GM06990 (cell line): ENCODE measurements around a stretch of chr5.

- RRBS: no CpG with 5 or more reads among the region's 10 CpGs
These were observed 1.5 kb upstream of the NDST1 start for GRCh38 chr5:150506409-150506927.

DNA sequence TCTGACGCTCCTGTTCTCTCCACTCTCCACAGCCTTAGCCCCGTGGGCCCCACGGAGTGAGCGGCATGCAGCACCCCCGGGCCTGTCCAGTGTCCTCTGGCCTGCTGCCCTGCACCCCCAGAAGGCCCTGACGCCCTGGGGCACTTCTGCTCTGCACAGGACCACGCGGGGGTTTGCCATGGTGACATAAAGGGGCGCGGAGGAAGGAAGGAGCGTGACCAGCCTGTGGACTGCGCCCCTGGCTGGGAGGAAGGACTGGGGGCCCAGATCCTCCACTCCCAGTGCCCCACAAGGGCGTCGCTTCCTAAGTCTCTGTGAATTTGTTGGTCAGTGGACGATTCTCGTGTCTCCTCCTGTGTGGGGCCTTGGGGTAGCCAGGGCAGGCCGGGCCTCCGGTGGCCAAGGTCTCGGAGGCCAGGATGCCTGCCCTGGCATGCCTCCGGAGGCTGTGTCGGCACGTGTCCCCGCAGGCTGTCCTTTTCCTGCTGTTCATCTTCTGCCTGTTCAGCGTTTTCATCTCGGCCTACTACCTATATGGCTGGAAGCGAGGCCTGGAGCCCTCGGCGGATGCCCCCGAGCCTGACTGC, 13.0 kb downstream of the NDST1 start:
- RRBS: 96% methylated on average over 3 of the region's 29 CpGs

DNA sequence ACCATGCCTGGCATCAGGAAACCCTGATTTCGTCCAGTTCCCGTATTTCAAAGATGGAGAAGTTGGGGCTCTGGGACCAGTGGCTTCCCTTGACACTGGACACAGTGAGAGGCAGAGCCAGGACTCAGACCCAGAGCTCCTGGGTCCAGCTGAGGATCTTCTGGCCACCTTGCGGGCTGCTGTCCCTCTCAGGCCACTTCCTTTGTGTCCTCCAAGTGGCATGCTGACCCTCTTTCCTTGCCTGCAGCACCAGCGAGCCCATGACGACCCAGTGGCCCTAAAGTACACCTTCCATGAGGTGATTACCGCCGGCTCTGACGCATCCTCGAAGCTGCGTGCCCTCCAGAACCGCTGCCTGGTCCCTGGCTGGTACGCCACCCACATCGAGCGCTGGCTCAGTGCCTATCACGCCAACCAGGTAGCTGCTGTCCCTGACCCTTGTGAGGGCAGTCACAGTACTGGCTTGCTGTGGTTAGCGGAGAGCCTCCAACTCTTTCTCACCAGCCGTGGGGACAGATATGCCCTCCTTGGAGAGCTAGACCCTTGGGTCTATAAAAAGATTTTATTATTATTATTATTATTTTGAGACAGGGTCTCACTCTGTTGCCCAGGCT, 40.1 kb downstream of the NDST1 start:
- RRBS: no CpG with 5 or more reads among the region's 17 CpGs

GRCh38 chr5:150581989-150582743, 58.3 kb upstream of the SYNPO start:
- RRBS: no CpG with 5 or more reads among the region's 19 CpGs

DNA sequence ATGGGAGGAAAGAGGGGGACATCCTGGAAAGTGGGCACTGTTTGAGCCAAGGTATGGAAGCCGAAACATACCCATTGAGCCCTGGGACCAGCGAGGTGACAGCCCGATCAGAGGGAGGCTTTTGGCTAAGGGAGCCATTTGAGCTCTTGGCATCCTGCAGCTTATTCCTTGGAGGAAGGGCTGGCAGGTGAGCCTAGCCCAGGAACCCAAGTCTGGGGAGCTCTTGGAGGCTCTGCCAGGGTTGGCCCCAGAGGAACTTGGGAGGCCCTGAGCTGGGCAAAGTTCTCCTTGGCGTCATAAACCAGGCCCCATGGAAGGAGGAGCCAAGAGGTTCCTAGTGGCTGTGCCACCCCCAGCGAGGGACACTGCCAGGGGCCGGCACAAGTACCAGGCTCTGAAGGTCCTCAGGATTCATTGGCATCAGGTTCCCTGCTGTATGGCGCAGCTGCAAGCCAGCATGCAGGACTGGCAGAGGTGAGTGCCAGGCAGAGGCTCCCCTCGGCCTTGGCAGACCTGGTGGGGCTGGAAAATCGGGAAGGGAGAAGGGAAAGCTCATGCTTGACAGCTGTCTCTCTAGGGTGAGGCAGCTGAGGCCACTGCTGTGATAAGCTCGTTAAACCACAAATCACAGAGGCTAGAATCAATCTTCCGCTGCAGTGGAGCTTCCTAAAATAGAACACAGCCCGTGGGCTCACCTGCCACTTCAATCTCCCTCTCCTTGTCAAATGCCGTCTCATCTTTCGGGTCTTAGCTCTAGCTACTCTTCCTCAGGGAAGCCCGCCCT, 54.6 kb upstream of the SYNPO start:
- RRBS: no CpG with 5 or more reads among the region's 15 CpGs

GRCh38 chr5:150593475-150594323, 46.8 kb upstream of the SYNPO start:
- RRBS: no CpG with 5 or more reads among the region's 13 CpGs

DNA sequence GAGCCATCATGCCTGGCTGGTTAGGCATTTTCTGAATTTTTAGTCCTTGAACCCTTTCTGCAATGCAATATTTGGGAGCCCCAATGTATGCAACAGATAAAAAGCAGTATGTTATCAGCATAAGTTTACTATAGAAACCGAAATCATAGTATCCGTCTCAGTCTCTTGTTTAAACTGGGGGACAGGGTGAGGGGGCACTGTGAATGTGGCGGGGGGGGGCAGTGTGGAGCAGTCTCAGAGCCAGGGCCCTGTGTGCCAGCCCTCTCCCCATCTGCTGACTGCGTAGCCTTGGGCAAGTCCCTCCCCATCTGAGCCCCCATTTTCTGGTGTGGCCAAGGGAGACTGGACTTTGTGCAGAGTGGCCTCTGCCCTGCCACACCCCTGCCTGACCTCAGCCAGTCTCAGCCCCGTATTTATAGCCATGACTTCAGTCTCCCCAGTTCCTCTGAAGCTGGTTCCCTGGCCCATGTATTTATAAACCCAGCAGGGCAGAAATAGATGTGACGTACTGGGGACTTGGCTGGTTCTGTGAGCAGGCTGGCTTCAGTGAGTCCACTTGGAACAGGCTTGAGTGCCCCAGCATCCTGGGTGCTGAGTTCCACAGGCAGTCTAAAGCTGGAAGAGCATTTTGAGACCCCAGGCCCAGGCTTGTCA, 30.8 kb upstream of the SYNPO start:
- RRBS: no CpG with 5 or more reads among the region's 6 CpGs

DNA sequence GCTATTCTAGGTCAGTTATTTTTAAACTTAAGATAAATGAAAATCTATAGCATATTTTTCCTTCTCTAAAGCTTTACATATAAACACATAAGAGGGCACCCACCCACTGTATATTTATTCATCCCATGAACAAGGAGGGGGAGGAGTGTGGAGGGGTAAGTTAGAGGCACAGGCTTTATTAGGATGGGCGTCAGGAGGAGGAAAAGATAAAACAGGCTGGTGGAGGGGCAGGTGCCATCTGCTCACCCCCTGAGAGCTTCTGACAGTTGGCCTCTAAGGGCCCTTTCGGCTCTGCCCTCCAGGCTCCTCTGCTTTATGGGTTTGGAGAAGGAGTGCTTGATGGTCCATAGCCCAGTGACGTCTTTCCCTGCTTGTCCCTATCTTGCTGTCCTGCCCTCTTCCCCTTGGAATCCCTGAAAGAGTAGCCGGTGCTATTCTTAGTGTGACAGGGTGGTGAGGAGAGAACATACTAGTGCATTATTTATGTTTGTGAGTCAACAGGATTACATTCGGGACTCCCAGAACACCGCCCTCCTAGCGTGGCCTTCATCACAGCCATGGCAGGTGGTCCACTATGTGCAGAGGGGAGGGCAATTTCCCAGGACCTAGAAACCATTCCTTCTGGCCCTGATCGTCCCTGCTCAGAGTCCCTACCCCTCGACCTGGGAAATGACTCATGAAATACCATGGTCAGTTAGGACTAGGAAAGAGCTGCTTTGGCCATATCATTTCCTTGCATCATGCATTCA, 7.9 kb upstream of the SYNPO start:
- RRBS: no CpG with 5 or more reads among the region's 9 CpGs

DNA sequence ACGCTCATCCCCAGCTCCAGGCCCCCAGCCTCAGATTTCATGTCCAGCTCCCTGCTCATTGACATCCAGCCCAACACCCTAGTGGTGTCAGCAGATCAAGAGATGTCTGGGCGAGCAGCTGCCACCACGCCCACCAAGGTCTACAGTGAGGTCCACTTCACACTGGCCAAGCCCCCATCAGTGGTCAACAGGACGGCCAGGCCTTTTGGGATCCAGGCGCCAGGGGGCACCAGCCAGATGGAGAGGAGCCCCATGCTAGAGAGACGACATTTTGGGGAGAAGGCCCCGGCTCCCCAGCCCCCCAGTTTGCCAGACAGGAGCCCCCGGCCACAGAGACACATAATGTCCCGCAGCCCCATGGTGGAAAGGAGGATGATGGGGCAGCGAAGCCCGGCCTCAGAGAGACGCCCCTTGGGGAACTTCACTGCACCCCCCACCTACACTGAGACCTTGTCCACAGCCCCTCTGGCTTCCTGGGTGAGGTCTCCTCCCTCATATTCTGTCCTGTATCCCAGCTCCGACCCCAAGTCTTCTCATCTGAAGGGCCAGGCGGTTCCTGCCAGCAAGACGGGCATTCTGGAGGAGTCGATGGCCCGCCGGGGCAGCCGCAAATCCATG, 8.4 kb downstream of the SYNPO start:
- RRBS: 87% methylated on average over 4 of the region's 19 CpGs

- RRBS: no CpG with 5 or more reads among the region's 4 CpGs
These were observed 9.1 kb upstream of the MYOZ3 start for GRCh38 chr5:150652009-150652339.

GRCh38 chr5:150658883-150660048, 1.8 kb upstream of the MYOZ3 start:
- RRBS: no CpG with 5 or more reads among the region's 12 CpGs

- RRBS: 7% methylated on average over 3 of the region's 7 CpGs
These were observed 5.0 kb downstream of the SMIM3 start for GRCh38 chr5:150783460-150783972.

GRCh38 chr5:150801104-150802059, 22.8 kb downstream of the SMIM3 start:
- RRBS: no CpG with 5 or more reads among the region's 17 CpGs

GRCh38 chr5:151006696-151007062, 13.7 kb upstream of the GPX3 start:
- RRBS: no CpG with 5 or more reads among the region's 4 CpGs

- RRBS: no CpG with 5 or more reads among the region's 10 CpGs
These were observed 3.1 kb downstream of the GPX3 start for GRCh38 chr5:151023254-151024082.

GRCh38 chr5:151052049-151052394, 28.8 kb downstream of the TNIP1 start:
- RRBS: no CpG with 5 or more reads among the region's 6 CpGs

- RRBS: no CpG with 5 or more reads among the region's 9 CpGs
These were observed 18.0 kb downstream of the TNIP1 start for GRCh38 chr5:151062709-151063321.

DNA sequence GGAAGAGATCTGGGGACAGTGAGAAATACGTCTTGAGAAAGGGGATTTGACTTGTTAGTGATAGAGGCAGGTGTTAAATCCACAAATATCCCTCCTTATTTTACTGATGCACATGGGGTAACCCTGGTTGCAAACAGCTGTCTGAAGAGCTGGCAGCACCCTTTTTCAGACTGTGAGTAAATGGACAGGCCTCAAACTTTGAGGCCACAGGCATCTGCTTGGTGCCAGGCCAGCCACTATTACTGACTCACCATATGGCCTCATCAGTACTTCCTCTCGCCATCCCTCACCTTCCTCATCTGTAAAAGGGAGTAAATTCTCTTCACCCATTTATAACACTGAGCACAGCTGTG, 11.9 kb upstream of the TNIP1 start:
- RRBS: no CpG with 5 or more reads among the region's 2 CpGs

DNA sequence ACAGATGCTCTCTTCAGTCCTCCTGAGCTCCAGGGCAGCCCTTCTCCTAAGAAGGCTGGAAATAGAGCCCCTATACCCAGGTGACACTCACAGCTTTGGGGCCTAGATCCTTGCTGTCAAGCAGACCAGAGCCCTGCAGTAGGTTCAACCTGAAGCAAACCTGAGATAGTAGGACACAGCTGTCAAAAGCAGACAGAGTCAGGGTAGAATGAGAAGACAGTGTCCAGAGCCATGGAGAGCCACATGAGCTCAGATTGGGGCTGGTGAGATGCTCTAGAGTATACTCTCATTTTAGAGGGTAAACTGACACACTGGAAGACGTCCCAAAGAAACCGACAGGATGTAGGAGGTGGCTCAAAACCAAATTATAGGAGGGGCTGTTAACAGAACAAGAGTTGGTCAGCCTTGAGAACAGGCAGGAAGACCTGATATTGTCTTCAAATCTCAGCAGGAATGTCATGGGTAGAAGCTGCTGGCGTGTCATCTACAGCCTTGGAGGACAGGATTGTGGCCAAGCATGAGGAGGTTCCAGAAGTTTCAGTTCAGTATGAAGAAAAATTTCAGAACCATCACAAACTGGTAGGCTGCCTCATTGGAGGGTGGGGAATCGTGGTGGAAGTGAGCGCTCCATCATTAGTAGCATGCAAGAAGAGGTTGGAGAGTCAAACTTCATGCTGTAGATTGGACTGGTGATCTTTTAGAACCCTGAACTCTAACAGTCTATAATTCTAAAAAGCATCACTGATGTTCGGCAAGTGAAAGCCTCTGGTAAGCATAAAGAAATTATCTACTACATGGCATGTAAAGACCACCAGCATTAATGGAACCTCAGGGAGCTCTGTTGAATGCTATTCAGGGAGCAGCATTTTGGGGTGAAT, 11.3 kb downstream of the CCDC69 start:
- RRBS: no CpG with 5 or more reads among the region's 6 CpGs

GRCh38 chr5:151250926-151251697, 1.9 kb upstream of the GM2A start:
- RRBS: no CpG with 5 or more reads among the region's 7 CpGs